HTR-8/SVneo (cell line): Measurements from ENCODE around the genes KIFC1, PHF1 and IP6K3.

DNA sequence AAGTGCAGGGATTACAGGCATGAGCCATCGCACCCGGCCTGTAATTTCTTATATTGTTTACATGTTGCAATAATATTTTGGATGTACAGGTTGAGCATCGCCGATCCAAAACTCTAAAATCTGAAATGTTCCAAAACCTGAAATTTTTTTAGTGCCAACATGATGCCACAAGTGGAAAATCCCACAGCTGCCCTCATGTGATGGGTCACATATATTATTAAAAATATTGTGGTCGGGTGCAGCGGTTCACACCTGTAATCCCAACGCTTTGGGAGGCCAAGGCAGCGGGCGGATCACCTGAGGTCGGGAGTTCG lies 4.1 kb upstream of the RGL2 start:
- RRBS: no CpG with 5 or more reads among the region's 11 CpGs

GRCh38 chr6:33345124-33345816 lies 16.2 kb upstream of the SMIM40 start:
- RRBS: no CpG with 5 or more reads among the region's 22 CpGs

- RRBS: under 1% methylated on average over 29 of the region's 53 CpGs
Measured at GRCh38 chr6:33391753-33392724, at the start of gene KIFC1. KIFC1 (plus strand) TSS chr6:33391823.

DNA sequence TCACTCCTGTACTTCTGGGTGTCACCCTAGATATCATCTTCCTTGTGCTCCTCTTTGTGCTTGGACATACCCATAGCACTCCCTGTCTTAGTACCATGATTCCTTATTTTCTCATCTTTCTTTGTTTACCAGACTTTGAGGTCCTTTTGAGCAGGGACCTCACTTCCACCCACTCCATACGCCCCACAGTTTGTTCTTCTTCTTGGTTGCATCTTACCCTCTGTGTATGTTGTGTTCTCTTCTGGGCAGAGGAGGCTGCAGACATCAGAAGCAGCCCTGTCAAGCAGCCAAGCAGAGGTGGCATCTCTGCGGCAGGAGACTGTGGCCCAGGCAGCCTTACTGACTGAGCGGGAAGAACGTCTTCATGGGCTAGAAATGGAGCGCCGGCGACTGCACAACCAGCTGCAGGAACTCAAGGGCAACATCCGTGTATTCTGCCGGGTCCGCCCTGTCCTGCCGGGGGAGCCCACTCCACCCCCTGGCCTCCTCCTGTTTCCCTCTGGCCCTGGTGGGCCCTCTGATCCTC lies 6.1 kb upstream of the PHF1 start:
- RRBS: 98% methylated on average over 5 of the region's 11 CpGs

GRCh38 chr6:33410957-33411412 lies at the start of gene PHF1:
PHF1 (plus strand) TSS chr6:33411014.
- RRBS: 2% methylated on average over 27 of the region's 45 CpGs

DNA sequence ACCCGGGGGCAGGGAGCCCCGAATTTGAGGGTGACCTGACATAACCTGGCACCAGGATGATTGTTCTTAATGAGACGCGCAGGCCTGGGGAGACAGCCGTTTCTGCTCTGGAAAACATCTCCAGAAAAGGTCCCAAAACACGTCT lies 471 bp downstream of the PHF1 start:
- RRBS: no CpG with 5 or more reads among the region's 6 CpGs

DNA sequence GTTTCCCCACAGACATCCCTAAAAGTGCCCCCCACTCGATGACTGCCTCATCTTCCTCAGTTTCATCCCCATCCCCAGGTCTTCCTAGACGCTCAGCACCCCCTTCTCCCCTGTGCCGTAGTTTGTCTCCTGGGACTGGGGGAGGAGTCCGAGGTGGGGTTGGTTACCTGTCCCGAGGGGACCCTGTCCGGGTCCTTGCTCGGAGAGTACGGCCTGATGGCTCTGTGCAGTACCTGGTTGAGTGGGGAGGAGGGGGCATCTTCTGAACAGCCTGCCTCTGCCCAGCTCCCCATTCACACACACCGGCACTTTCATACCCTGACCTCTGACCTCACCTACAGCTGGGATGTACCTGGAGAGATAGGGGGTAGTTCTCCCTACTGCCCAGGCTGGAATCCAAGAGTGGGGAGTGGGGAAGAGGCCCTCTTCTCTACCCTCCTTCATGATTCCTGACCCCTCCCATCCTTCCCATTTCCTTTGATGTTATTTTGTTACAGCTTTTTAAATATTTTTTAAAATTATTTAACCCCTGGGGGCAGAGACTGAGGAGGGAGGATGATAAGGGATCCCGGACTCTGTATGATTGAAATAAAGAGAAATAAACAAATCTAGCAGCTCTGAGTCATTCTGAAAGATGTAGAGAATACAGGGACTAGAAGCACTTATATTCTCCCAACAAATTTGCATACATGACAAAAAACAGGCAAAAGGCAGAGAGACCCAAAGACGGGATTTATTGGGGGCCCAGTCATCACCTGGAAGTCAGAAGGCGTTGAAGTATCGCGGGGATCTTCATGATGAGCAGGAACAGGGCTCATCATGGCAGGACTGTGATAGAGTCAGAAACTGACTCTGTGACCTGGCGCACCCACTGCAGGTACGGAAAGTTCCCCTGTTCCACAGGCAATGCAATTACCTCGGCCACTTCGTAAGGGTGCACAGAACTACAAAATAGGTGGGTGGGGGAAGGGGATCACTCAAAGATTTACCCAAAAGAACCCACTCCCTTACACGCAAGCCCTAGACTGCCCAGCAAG lies 1.8 kb downstream of the CUTA start:
- RRBS: 80% methylated on average over 4 of the region's 19 CpGs

- RRBS: 1% methylated on average over 7 of the region's 25 CpGs
Measured at GRCh38 chr6:33417022-33417787, 702 bp downstream of the CUTA start.

- RRBS: no CpG with 5 or more reads among the region's 4 CpGs
Measured at GRCh38 chr6:33418567-33418776, 565 bp upstream of the CUTA start.

- RRBS: 6% methylated on average over 1 of the region's 11 CpGs
Measured at GRCh38 chr6:33424969-33425593, 5.2 kb downstream of the SYNGAP1 start.

GRCh38 chr6:33433353-33434017 lies 13.6 kb downstream of the SYNGAP1 start:
- RRBS: 83% methylated on average over 4 of the region's 17 CpGs

GRCh38 chr6:33450405-33450748 lies 4.0 kb upstream of the ZBTB9 start:
- RRBS: no CpG with 5 or more reads among the region's 3 CpGs

DNA sequence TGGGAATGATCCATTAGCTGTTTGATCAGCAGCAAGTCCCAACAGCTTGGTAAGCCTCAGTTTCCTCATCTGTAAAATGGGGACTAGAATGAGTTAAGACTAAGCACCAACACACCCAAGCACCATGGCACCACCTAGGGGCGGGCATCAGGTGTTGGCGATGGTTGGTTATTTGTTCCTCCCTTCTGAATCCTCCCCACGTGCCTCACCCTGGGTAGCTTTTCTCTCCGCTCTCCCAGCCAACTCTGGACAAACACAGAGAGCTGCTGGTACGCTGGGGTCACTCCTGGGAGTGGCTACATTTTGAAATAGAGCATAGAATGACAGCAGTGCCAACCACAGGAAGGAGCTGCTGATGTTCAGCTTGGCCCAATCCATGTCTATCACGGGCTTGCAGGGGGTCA lies 13.3 kb upstream of the ITPR3 start:
- RRBS: no CpG with 5 or more reads among the region's 6 CpGs

DNA sequence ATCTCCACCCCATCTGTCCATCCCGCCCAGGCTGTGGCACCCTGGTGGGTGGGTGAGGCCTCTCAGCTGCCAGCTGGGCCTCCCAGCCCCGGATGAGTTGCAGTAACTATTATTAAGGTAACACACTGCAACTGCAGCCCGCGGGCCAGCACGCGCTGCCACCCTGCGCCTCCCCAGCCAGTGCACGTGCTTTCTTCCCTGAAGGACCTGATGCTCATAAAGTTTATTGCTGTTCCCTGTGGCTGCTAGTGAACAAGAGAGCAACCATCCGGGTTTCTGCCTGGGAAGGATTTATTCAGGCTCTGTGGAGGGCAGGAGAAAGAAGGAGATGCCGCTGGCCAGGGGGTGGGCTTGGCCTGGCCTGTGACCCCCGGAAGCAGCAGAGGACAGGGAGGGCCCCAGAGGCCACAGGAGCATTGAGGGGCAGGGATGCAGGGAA lies 1.7 kb downstream of the IP6K3 start:
- RRBS: 83% methylated on average over 2 of the region's 11 CpGs

GRCh38 chr6:33746737-33747748 lies at the start of gene IP6K3:
IP6K3 (minus strand) TSS chr6:33746905.
- RRBS: no CpG with 5 or more reads among the region's 14 CpGs

DNA sequence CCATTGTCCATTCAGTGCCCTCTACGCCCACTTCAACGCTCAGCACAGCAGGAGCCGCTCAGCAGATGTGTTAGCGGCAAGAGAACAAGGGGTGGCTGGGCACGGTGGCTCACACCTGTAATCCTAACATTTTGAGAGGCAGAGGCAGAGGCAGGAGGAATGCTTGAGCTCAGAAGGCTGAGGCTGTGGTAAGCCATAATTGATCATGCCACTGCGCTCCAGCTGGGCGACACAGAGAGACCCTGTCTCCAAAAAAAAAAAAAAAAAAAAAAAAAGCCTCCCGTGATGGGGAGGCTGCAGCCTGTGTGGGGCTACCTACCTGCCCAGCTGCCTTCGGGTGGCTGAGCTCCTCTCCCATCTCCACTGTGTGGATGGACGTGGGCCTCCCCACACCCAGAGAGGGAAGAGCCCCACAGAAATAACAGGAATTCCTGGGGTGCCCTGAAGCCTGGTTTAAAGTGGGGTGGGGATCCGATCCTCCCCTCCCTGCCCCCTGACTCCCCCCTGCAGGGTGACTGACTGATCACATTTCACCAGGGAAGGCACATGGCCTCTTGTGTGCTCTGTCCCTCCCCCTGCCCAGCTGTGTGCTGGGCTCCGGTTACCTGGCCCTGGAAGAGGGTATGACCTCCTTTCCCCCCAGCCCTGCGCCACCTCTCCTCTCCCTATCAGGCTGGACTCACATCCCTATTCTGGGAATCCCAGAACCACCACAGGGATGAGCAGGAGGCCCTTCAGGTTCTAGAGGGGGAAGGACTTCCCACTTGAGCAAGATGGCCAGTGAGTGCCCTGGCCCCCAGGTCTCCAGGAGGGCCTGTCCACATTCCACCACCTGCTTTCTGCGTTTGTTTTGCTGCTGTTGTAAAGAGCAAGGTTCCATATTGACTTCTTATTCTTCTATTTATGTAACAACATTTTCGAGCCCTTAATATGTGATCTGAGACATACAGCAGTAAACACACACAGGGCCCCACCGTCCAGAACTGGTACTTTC lies 2.0 kb upstream of the IP6K3 start:
- RRBS: no CpG with 5 or more reads among the region's 16 CpGs

GRCh38 chr6:33781028-33781835 lies 7.7 kb downstream of the LEMD2 start:
- RRBS: no CpG with 5 or more reads among the region's 10 CpGs

DNA sequence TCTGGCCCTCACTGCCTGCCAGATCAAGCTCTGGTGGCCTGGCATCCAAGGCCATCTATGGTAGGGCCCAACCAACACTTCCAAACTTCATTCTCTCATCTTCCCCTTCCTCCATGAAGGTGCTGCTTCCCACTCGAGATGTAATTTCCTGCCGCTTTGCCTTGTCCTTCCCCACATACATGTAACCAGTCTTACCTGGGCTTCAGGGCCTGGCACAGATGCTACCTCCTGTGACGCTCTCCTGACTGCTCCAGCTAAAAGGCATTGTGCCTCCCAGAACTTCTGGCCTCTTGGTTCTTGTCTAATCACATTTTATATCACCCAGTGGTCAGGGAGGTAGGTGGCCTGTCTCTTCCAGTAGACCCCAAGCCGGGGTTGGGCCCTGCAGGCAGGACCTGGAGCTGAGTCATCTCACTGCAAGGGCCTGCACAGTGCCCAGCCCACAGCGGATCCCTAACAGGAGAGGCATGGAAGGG lies 6.5 kb downstream of the LEMD2 start:
- RRBS: no CpG with 5 or more reads among the region's 5 CpGs

- RRBS: no CpG with 5 or more reads among the region's 5 CpGs
Measured at GRCh38 chr6:33999936-34000253, 146.0 kb downstream of the GRM4 start.

- RRBS: 96% methylated on average over 3 of the region's 5 CpGs
Measured at GRCh38 chr6:34412010-34412469, 13.8 kb downstream of the RPS10 start.